Retinal pigment epithelial cell (primary cell): ENCODE results near the gene SNAP25.

- RRBS, result no CpG with 5 or more reads among the region's 2 CpGs
These were observed 68.5 kb downstream of the LAMP5 start for GRCh38 chr20:9582900-9583188.

DNA sequence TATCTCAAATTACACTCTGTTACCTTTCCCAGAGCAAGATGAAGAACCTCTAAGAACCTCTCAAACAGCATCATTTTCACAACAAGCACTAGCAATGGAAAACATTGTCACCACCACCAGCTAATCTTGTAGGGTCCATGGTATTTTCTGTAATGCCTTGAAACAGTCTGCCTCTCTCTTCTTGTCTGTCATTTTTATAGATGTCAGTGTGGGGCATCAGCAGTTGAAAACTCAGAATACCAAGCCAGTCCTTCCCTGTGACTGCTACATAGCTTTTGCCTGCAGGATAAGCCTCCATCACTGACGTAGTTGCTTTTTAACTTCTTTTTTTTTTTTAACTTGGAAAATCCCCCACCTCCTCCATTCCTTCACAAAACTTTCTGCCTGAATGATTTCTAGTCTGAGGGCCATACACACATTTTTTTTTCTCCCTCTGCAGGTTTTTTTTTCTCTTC, 2.3 kb upstream of the SNAP25 start:
- RRBS, result no CpG with 5 or more reads among the region's 1 CpG

DNA sequence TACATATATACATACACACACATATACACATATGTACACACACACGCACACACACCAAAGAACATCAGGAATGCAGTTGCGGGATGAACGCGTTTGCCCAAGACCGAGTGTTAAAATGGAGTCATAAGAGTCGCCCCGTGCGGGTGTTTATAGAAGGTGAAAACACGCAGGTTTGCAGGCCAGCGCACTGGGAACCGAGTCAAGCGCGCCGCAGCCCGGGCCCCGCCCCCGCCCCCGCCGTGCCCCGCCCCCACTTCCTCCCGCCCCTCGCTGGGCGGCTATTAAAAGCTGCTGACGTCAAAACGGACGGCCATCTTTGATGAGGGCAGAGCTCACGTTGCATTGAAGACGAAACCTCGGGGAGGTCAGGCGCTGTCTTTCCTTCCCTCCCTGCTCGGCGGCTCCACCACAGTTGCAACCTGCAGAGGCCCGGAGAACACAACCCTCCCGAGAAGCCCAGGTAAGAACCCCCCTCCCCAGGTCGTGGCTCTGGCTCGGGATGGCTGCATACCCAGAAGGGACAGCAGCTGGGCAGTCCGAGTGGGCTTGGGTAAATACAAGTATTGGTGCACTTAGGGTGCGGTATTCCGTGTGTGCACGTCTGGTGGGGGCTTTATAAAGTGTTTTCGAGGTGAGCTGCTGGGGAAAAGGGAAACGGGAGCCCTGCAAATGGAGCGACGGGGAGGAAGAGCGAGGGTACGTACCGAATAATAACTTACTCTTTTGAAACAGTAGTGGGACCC, at the start of gene SNAP25:
SNAP25 (plus strand) TSS at position 313 of the 743 bp plus-strand sequence.
- RRBS, result no CpG with 5 or more reads among the region's 47 CpGs

GRCh38 chr20:10540460-10541177, 105.5 kb downstream of the SLX4IP start:
- RRBS, result no CpG with 5 or more reads among the region's 6 CpGs

DNA sequence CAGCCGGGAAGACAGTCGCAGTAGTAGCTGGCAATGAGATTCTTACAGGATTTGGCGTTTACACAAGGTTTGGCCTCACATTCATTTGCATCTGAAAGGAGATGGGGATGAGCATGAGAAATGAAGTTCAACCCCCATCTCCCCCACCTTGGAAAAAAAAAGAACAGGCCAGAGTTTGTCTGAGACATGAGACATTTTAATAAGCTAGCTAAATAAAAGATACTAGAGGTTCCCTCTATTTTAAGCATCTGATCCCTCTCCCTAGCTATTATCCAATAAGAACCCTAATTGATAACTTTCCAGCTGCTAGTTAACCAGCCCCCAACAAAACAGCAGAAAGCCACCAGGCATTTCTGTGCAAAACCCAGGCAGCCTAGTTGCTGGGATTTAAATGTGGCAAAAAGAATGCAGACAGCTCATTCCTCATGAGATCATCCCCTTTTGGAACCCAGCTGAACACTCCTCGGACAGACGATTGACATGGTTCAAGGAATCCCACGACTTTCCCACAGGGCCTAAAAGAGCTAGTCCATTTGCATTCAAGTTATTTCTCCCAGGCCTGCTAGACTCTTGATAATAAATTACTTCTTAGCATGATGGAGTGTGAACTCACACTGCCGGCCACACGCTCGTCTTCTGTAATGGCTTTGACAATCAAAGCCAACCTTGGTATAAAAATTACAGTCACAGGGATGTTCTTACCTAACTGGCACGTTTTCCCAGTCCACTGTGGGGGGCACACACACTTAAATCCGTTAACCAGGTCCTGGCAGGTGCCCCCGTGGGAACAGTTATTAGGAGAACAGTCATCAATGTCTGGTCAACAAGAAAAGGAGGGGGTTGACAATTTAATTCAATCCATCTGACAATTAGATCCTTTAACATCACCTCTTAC, 24.0 kb downstream of the JAG1 start:
- RRBS, result no CpG with 5 or more reads among the region's 12 CpGs

DNA sequence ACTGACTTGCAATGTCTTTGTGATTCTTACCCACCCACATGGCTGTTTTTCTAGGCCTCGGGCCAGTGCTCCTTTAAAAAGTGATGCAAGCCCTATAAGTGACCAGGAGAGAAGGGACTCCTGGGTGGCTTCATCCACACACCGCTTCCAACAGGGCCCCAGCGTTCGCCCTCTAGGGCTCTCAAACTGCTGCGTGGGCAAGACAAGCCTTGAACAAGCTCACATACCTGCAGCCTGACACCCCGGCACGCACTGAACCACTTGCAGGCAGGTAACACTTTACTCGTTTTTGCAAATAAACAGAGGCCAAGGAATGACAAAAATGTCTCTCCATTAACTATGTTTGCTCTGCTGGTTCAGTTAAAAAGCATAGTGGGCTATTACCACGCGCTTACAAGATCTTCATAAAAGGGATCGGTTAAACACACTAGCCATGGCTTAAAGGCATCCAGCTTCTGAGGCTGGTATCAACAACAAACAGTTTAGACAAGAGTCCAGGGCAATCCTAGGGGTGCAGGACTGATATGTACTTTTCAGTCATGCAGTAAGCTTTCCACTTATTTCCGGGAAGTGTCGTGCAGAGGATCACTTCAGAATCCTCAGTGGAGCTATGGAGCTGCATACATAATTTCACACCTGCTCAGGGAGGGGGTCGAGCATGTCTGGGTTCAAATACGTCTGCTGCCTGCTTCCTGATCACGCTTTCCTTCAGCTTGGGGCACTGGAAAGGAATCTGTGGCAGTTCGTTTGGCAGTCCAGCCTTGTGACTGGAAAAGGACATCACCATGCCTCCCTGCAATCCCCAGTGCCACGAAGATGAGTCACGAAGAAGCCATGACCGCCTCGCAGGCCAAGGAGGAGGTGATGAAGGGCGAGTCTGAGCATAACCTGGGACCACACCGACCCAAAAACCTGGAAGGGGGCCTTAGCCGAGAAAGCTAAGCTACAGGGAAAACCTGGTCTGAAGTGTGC, 13.5 kb downstream of the JAG1 start:
- RRBS, result no CpG with 5 or more reads among the region's 24 CpGs

GRCh38 chr20:10665039-10665494, 8.7 kb downstream of the JAG1 start:
- RRBS, result no CpG with 5 or more reads among the region's 7 CpGs

- RRBS, result no CpG with 5 or more reads among the region's 20 CpGs
These were observed 3.1 kb downstream of the JAG1 start for GRCh38 chr20:10670353-10671379.

- RRBS, result no CpG with 5 or more reads among the region's 11 CpGs
These were observed 2.4 kb downstream of the JAG1 start for GRCh38 chr20:10671380-10671896.

GRCh38 chr20:10672415-10673269, 1.2 kb downstream of the JAG1 start:
- RRBS, result under 1% methylated on average over 17 of the region's 66 CpGs

- RRBS, result no CpG with 5 or more reads among the region's 1 CpG
These were observed 555.7 kb upstream of the JAG1 start for GRCh38 chr20:11229529-11229944.

GRCh38 chr20:12165924-12166657, 248.4 kb downstream of the BTBD3 start:
- RRBS, result no CpG with 5 or more reads among the region's 5 CpGs

- RRBS, result no CpG with 5 or more reads among the region's 1 CpG
These were observed 30.9 kb upstream of the SPTLC3 start for GRCh38 chr20:12977957-12978265.

DNA sequence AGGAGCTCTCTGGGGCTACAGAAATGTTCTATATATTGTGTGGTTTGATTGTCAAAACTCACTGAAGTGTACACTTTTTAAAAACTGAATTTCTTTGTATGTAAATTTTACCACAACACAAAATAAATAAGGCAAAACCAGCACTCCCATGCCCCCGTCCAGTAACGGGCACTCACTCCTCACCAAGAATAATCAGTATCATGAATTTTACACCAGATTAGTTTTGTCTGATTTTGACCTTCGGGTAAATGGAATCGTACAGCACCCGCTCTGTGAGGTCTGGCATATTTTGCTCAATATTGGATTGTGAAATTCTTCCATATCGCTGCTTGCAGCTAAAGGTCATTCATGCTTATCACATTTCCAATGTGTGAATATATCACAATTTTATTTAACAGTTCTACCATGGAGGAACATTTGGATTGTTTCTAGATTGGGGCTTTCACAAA, 86.4 kb downstream of the ISM1 start:
- RRBS, result no CpG with 5 or more reads among the region's 6 CpGs

DNA sequence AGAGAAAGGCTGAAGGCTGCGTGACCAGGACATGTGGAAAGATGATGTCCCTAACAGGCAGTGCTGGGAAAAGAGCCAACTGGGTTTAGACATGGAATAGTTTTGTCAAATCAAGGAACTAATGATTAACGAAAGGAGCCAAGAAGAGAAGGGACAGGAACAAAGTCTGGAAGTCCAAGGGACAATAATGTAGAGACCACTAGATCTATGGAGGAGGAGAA, 185.9 kb downstream of the TASP1 start:
- RRBS, result no CpG with 5 or more reads among the region's 2 CpGs

DNA sequence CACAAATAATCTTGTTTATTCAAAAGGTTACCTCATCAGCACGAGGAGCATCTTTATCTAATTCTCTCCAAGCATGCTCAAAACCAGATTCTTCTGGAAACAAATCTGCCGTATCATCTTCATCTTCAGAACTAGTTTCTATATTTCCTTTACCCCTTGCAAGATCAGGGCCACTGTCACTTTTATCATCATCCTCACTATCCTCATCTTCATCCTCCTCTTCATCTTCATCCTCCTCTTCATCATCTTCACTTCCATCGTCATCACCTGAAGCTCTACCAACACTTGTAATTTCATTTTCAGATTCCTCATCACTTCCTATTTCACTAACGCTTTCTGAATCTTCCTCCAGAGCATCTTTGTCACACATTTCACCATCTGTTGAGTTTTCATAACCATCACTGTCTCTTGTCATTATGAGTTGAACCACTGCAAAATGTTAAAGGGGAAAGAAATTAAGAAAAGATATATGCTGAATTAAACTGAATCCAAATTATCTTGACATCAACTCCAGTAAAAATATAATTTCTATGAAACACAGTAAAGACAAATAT, 8.8 kb downstream of the ESF1 start:
- RRBS, result no CpG with 5 or more reads among the region's 4 CpGs

GRCh38 chr20:14334316-14334960, 3.0 kb downstream of the FLRT3 start:
- RRBS, result no CpG with 5 or more reads among the region's 3 CpGs

- RRBS, result no CpG with 5 or more reads among the region's 1 CpG
These were observed 587.0 kb upstream of the FLRT3 start for GRCh38 chr20:14924493-14924748.

- RRBS, result no CpG with 5 or more reads among the region's 4 CpGs
These were observed 586.5 kb downstream of the KIF16B start for GRCh38 chr20:15986730-15987193.

GRCh38 chr20:16040591-16041467, 532.4 kb downstream of the KIF16B start:
- RRBS, result no CpG with 5 or more reads among the region's 4 CpGs